Measurements from ENCODE around the gene FIGNL1.

GRCh38 chr7:47336012-47336656 lies 245.8 kb downstream of the TNS3 start:
- PRO-cap: no peak

DNA sequence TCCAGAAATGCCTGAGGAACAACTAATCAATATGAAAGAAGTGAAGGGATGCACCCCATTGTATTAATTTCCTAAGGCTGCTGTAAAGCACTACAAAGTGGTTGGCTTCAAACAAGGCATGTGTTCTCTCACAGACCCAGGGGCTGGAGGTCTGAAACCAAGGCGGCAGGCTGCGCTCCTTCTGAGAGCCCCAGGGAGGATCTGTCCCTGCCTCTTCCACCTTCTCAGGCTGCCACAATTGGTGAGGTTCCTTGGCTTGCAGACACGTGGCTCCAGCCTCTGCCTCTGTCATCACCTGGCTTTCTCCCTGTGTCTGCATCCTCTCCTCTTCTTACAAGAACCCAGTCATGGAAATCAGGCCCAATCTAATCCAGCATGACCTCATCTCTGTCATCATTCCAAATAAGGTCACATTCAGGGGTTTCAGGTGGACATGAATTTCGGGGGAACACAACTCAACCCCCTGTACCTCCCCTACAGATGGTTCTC lies 110.0 kb downstream of the TNS3 start:
- PRO-cap: no peak

GRCh38 chr7:47477889-47478488 lies 103.9 kb downstream of the TNS3 start:
- PRO-cap: no peak

DNA sequence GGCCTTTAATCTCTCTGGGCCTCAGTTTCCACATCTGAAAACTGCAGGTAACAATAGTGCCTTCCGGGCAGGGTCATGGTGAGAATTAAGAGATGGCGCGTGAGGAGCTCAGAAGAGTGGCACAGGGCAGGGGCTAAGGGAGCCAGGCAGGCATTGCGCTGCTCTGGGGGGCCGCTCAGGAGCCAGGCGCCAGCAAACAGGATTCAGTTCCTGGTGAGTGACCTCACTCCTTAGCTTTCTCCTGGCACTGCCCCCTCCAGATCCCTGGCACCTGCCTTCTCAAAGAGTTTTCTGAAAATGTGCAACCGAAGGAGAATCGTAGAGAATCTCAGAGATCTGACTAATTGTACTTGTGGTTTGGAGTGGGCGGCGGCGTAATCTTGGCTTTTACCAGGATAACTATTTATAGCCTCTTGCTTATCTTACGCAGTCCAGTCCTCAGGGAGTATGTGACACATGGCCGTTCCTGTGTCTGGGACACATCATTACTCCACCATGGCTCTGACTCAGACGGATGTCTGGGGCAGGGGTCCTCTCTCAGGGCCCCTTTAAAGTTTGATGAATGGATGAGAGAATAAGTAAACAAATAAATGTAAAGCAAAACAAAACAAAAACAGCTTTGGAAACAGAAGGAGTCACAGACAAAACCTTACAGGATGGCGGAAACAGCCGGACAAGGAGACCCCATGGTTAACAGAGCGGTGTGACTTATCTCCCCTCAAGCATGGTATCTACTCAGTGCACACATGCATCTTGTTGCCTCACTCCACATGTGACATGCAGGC lies 99.8 kb downstream of the TNS3 start:
- PRO-cap: no peak

DNA sequence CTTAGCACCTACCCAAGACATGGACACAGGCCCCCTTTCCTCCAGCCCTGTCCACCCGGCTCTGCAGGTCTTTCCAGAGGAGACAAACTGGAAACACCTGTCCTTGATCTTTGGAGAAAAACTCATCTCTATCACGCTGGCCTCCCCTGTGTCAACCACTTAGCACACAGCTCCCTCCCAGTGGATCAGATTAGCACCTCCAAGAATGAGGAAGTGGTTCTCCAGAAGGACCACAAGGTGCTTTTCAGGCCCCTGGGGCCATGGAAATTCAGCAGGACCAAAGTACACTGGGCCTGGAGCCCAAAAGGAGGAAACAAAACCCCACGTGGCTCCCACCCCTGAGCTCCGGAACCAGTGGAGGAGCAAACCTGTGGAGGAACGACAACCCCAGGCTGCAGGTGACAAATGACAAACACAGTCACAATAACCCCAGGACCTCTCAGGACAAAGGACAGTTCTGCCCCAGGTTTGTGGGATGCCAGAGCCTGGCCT lies 5.9 kb downstream of the TNS3 start:
- PRO-cap: unidirectional peak, plus-strand start at position 365 of the sequence

- PRO-cap: no peak
Measured at GRCh38 chr7:47587297-47587906, 5.5 kb upstream of the TNS3 start.

GRCh38 chr7:47991654-47992387 lies 12.4 kb upstream of the HUS1 start:
- PRO-cap: bidirectional peak, plus-strand start at chr7:47991967, minus-strand start at chr7:47991893; bidirectional peak, plus-strand start at chr7:47992252, minus-strand start at chr7:47992198

DNA sequence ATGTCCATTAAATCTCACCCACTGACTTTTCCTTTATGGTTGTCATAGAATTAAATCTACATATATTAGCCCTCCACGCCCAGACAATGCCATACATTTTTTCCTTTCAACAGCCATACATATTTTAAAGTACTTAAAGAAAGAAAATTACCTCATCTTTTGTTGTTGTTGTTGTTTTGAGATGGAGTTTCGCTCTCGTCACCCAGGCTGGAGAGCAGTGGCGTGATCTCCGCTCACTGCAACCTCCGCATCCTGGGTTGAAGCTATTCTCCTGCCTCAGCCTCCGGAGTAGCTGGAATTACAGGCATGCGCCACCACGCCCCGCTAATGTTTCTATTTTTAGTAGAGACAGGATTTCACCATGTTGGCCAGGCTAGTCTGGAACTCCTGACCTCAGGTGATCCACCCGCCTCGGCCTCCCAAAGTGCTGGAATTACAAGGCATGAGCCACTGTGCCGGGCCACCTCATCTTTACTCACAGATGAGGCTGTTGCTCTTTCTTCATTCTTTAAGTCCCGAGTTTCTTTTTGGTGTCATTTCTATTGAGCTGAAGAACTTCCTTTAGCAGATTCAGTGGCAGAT lies 20.7 kb upstream of the HUS1 start:
- PRO-cap: no peak

DNA sequence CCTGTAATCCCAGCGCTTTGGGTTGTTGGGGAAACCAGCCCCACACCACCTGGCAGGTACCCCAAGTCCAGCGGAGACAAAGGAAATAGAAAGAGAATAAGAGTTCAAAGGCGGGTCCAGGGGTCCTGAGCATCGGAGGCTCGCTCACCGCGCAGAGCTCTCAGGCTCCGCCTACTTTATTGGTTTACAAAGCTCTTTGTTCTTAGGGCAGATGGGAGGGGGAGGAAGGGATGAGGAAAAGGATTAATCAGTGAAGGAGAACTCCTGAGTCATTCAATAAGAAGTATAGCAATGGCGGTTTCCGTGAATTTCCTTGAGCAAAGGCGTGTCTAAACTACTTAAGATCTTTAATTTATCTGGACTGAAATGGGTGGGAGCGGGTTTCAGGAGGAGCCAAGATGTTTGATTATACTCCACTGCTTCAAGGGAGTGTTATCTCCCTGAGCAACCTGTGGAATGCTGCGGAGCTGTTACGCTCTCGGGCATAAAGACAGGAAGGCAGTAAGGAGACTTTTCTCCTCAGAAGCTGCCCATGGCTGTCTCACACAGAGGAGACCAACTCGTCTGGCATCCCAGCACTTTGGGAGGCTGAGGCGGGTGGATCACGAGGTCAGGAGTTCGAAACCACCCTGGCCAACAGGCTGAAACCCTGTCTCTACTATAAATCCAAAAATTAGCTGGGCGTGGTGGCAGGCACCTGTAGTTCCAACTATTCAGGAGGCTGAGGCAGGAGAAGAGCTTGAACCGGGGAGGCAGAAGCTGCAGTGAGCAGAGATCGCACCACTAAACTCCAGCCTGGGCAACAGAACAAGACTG lies 29.8 kb downstream of the ABCA13 start:
- PRO-cap: no peak

GRCh38 chr7:50206263-50207186 lies 98.0 kb upstream of the IKZF1 start:
- PRO-cap: no peak

- PRO-cap: unidirectional peak, plus-strand start at chr7:50303455
Measured at GRCh38 chr7:50303354-50303566, 1.3 kb upstream of the IKZF1 start.

GRCh38 chr7:50308433-50309630 lies 4.3 kb downstream of the IKZF1 start:
- PRO-cap: no peak

- PRO-cap: bidirectional peak, plus-strand start at chr7:50333618, minus-strand start at chr7:50333457
Measured at GRCh38 chr7:50332823-50334141, 28.8 kb downstream of the IKZF1 start.

DNA sequence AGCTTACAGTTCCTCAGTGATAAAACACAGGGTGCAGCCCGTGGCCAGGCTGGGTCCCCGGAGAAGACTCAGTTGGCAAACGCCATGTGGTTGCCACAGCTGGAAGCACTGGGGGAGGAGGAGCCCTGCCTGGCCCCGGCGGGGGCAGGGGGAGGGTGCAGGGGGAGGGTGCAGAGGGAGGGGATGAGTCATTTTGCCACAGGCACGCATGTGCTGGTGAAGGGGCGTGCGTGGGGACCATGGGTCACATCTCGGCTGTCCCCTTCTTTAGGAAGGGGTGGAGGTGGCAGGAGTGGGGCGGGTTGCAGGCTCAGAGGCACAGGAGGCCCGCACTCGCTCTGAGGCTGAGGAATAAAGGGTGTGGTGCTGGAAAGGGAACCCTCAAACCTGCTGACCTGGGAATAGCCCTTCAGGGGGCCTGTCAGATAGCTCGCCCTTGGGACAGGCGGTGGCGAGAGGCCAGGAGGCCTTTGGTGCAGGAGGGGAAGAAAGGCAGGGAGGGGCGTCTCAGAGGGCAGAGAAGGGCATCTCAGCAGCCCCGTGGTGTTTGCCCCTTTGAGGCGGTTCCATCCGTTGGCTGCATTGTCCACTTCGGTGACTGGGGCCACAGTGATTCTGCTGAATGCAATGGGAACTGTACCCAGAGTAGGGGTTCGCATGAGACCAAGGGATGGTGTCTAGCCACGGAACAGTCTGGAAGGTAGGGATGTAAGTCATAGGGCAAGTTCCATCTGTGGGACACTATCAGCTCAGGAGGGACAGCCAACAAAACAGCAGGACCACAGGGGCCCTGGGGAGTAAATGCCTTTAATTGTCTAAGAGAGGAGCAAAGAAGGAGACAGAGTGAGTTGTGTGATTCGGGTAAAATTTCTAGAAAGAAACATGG lies 31.8 kb downstream of the IKZF1 start:
- PRO-cap: bidirectional peak, plus-strand start at position 270 of the sequence, minus-strand start at position 74 of the sequence

DNA sequence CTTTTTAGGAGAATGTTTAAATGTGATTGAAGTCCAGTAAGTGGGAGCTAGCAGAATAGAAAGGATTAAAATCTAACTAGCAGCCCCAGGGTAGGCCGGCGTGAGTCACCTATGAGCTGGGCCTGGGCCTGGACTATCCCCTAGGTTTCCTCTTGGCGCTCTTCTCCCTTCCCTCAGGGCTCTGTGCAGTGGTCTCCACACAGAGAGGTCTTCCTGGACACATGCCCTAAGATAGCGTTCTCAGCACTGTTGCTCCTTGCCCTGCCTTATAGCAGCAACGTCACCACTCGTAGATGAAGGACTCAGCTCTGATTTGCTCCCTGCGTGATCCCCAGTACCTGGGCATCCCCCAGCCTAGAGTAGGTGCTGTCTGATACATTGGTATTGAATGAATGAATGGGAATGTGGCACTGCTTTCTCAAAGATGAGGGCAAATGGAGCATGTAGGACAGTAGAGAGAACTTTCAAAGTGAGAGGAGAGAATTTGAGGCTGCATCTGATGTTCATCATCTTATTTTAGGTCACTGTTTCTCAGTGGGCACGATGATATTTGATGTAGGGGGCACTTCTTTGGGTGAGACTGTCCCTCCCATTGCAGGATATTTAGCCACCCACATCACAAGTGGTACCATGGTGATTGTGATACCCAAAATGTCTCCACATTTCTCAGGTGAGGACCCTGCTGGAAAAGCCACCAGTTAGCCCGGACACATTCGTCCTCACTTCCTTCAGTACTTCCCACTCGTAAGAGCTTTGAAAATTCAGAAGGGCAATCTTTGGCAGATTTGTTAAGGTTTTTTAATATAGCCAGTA lies 32.9 kb downstream of the IKZF1 start:
- PRO-cap: no peak

DNA sequence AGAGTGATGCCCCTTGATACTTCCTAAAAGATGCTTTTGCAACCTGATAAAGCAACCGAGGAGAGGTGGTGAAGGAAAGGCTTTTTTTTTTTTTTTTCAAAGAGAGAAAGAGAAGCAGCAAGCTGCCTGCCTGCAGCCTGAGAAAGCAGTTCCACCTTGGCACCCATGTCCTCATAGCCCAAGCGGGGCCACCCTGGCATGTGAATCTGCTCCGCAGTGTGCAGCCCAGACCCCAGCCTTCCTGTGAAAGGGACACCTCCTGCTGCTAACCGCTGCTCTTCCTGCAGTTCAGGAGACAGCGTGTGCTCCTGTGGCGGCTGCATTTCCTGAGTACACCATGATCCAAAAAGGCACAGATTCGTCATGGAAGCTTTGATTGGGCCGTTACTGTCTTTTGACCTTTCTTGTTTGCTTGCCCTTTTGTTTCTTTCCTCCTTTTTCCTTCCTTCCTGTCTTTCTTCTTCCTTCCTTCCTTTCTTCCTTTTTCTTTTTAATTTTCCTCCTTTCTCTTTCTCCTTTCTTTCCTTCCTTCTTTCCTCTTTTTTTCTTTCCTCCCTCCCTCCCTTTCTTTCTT lies 38.1 kb downstream of the IKZF1 start:
- PRO-cap: unidirectional peak, minus-strand start at position 147 of the sequence; unidirectional peak, minus-strand start at position 220 of the sequence

DNA sequence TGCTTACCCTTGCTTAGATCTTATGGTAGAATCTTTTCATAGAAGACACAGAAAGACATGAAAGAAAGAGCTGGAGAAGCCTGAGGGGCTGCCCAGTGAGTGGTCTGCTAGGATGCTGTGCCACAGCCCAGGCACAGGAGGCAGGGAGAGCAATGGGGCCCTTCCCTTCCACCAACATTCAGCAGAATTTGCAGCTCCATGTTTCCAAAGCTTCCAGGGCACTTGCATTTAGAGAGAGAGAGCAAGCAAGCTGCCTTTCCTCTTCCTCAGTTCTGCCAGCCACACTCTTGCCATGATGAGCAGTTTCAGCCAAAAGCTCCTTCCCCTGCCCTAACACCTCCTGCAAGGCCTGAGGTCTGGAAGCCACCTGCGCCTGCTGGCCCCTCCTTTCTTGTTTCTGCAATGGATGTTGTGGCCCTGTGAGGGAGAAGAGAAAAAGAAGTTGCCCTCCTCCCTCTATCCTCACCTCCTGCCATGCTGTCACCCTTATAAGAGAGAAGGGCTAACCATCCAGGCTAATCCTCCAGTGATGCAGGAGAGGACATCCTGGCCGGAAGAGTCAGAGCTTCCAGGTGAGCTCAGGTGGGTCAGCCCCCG lies 48.6 kb downstream of the IKZF1 start:
- PRO-cap: no peak

DNA sequence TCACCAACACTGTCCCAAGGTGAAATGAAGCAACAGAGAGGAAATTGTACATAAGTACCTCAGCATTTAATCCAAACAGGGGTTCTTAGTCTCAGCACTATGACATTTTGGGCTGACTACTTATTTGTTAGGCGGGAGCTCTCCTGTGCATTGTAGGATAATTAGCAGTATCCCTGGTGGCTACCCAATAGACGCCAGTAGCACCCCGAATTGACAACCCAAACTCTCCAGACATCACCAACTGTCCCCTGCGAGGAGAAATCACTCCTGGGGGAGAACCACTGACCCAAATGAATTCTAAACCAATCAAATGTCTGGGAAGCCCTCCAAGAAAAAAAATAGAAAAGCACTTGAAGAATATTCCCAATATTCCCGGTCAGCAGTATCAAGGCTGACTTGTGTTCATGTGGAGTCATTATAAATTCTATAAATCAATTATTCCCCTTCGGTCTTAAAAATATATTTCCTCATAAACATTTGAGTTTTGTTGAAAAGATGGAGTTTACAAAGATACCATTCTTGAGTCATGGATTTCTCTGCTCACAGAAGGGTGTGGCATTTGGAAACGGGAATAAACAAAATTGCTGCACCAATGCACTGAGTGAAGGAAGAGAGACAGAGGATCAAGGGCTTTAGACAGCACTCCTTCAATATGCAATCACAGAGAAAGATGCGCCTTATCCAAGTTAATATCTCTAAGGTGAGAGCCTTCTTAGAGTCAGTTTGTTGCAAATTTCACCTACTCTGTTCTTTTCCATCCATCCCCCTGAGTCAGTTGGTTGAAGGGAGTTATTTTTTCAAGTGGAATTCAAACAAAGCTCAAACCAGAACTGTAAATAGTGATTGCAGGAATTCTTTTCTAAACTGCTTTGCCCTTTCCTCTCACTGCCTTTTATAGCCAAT lies 47.7 kb downstream of the FIGNL1 start:
- PRO-cap: no peak

DNA sequence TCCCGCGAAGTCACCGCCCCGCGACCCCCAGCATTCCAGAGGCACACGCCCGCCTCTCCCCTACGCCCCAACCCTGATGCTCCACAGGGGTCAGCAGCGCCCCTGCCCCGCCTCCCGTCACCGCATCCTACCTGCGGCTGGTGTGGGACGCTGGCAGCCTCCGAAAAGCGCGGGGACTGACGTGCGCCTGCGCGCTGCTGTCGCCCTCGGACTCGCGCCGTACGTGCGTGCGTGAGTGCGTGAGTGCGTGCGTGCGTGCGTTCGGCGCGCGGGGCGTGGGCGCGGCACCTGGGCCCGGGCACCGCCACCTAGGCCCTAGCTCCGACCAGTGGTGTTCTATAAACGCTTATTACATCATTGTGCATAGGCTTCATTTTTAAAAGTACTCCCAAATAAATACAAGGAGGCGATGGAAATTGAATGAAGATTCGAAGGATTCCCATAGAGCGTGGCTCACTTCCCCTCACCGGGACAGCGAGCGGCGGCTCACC lies at the start of gene FIGNL1:
Gene FIGNL1, minus strand, starts transcription at position 181 of the 491 bp plus-strand sequence.
- PRO-cap: bidirectional peak, plus-strand start at position 287 of the sequence, minus-strand start at position 178 of the sequence

DNA sequence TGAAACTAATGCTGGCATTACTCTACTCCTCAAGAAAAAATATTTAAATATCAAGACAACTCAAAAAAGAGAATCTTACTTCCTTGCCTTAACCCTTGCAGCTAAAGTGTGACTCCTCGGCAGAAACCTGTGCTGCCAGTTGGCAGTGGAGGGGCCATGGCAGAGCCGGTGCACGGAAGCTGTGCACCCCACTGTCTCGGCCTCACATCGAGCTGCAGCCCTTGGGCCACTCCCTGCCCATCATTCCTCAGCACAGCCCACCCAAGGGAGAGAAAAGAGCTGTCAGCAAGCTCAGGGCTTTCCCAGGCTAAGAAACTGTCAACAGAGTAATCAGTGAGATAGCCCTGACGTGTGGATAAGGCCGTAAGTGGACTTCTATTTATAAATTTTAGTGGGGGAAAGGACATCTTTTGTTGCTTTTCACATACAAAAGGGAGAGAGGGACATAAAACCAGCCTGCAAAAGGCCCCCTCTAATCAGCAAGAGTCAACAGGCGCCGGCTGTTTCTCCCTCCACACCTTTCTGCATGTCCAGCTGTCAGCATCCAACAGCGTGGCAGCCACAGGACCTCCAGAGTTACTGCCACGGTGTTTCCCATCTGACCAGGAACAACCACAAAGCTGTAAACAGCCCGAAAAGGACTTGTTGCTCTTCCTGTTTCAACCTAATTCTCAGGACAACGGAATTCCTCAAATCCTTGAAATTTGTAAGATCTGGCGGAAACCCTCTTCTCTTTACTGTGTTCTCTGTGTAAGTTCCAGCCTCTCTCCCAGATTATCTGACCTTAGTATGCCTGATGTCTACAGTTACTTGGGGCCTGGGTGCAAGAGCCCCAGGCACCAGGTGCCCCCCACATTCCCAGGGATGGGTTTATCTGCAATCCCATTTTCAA lies 56.9 kb upstream of the DDC start:
- PRO-cap: no peak

All from mucosa of descending colon (tissue), 1 donor.